ENCODE results near the gene CHRNG.

DNA sequence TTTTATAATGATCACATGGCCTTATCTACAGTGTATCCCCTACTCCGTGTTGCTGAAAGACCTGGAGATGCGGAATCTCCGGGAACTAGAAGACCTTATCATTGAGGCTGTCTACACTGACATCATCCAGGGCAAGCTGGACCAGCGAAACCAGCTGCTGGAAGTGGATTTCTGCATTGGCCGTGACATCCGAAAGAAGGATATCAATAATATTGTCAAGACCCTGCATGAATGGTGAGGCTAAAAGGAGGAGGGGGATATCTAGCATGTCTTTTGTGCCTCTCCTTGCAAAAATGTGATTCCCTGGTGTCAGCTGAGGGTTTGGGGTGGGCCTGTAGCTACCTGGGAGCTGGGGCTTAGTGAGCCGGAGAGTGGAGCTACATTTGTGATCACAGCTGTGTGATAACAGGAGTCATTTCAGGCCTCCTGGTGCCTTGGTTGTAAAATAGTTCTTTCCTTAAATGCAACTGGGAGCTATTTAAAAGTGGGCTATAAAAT lies 9.9 kb downstream of the COPS7B start:
- PRO-cap, result no peak

- PRO-cap, result no peak
Measured at GRCh38 chr2:232300752-232301141, 77.8 kb upstream of the ALPP start.

DNA sequence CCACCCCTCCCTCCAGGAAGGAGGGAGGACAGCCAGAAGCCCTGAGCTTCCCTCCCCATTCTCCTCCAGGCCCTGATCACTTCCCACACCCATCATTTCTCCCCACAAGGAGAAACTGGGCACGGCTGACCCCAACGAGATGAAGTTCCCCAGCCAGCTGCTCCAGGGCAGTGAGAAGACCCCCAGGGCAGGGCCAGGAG lies 12.9 kb upstream of the ECEL1 start:
- PRO-cap, result no peak

GRCh38 chr2:232539205-232539877 lies at the start of gene CHRNG:
Gene CHRNG (plus strand): TSS chr2:232539692.
- PRO-cap, result bidirectional peak, plus-strand start at chr2:232539726, minus-strand start at chr2:232539605

- PRO-cap, result no peak
Measured at GRCh38 chr2:232574591-232575304, 24.3 kb downstream of the EIF4E2 start.

DNA sequence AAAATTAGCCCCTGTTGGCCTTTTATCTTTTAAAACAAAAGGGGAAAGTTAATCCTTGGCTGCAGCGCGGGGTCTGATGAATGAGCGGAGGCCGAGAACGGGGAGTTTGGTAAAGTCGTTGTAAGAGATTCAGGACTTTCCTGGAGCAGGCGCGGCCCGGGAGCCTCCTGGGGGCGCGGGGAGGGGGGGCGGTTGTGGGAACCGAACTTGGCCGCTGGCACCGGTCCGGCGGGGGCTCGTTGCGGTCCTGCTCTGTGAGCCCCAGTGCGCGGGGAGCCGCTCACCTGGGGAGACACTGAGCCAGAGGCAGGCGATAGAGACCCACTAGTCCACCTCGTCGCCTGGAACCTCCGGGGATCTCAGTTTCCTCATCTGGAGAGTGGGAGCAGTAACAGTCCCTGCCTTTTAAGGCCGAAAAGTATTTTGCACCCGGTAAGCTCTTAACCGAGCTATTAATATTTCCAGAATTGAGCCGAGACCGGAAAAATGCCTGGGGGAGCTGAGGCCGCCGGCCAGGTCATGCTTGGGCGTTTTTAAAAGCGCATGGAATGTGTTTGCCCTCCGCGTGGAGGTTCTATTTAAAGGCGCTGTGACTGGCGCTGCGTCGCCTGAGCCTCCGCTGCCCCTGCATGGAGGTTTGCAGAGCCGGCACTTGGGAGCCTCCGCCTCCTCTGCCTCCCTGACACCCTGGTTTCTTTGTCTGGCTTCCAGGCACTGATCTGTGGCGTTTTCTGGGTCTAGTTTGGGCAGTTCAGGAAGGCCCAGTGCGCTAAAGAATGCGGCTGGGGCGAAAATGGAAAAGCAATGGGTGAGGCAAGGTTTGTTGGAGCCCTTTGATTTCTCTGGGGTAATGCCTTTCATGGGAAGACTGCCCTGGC lies 1.2 kb downstream of the EFHD1 start:
- PRO-cap, result no peak

- PRO-cap, result no peak
Measured at GRCh38 chr2:232668008-232668709, 29.0 kb upstream of the GIGYF2 start.

DNA sequence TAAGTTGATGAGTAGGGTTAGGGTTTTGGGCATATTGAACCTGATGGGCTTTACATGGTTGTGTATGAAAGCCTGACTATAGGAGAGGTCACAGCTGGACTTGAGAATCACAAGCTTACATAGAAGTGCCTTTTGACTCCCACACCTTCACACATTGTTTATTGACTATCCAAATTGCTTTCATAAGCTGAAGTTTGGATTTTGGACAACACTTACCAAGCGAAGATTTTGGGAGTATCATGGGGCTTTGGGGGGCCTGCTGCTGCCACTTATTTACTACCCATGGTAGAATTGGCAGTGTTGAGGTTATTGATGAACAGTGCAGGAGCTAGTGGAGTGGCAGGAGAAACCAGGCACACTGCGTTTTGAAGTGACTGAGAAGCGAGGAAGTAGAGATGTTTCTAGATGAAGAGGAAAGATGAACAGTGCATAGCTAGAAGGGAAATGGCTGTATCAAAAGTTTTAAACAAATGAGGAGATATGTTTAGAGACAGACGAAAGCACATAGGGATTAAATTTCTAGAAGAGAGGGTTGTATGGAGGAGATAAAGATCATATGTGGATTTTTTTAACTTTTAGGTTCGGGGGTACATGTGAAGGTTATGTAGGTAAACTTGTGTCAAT lies 33.4 kb downstream of the KCNJ13 start:
- PRO-cap, result no peak

DNA sequence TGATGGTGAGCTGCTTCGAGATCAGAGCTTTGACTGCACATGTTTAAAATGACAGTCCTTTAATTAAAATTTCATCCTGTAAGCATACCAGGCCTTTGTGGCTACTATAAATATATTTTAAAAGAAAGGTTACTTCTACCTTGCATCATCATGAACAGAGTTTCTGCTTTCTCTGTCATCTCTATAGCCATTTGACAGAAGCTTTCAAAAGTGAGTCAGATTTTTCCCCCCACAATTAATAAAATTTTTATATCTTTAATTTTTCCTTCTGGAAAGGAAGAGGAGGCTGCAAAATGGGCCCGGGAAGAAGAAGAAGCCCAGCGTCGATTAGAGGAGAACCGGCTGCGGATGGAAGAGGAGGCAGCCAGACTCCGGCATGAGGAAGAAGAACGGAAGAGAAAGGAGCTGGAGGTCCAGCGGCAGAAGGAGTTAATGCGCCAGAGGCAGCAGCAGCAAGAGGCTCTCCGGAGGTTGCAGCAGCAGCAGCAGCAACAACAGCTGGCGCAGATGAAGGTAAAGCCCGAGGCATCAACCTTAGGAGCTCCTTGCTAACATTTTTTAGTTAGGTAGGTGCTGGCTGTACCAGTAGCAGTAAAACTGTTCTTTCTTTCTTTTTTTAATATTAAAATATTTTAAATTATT lies 37.4 kb upstream of the SNORC start:
- PRO-cap, result no peak

- PRO-cap, result no peak
Measured at GRCh38 chr2:232872046-232872738, 2.1 kb downstream of the SNORC start.

DNA sequence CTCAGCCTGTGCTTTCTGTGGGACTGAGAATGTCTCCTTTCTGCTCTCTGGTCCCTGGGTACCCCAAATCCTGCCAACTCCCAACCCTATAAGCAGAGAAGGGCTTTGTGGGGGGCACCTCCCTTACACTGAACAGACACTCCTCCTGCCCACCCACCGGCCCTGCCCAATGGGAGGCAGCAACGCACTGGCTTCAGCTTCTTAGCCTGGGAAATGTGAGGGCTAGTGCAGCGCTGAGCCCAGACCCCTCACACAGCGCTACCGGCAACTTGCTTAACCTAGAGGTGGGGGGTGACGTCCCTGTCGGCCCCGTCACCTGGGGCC lies 5.5 kb downstream of the SNORC start:
- PRO-cap, result no peak

GRCh38 chr2:233012375-233013028 lies 554 bp downstream of the NGEF start:
- PRO-cap, result no peak

DNA sequence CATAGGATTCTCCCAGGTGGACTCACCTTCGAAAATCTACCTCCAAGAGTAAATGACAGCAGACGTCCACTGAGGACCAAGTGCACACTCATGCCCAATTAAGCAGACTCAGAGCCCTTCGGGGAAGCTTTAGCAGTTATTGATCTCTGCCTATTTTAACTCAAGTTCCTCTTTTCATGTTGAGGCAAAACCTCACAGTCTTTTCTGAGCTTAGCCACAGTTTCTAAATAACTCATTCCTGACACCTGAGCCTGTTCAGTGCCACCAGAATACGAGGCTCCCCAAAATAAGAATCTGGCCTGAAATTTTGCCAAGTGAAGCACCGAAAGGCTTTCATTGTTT lies 22.0 kb downstream of the INPP5D start:
- PRO-cap, result no peak

GRCh38 chr2:233166169-233166516 lies 85.3 kb upstream of the ATG16L1 start:
- PRO-cap, result no peak

GRCh38 chr2:233171579-233172293 lies 79.7 kb upstream of the ATG16L1 start:
- PRO-cap, result no peak

GRCh38 chr2:233190561-233191222 lies 60.8 kb upstream of the ATG16L1 start:
- PRO-cap, result no peak

DNA sequence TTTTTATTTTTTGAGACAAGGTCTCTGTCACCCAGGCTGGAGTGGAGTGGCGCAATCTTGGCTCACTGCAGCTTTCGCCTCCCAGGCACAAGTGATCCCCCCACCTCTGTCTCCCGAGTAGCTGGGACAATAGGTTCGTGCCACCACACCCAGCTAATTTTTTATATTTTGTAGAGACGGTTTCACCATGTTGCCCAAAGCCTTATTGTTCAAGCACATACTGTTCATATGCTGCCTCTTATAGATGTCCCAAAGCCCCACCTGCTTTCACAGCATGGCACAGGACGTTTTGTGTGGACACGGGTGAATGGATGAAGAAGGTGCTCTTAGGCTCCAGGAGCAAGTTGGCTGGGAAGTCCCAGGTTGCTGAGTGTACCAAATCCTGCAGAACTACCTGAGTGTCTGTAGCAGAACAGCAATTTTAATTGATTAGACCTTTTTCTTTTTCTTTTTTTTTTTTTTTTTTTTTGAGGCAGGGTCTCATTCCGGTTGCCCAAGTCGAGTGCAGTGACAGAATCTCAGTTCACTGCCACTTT lies 10.6 kb upstream of the SAG start:
- PRO-cap, result no peak

DNA sequence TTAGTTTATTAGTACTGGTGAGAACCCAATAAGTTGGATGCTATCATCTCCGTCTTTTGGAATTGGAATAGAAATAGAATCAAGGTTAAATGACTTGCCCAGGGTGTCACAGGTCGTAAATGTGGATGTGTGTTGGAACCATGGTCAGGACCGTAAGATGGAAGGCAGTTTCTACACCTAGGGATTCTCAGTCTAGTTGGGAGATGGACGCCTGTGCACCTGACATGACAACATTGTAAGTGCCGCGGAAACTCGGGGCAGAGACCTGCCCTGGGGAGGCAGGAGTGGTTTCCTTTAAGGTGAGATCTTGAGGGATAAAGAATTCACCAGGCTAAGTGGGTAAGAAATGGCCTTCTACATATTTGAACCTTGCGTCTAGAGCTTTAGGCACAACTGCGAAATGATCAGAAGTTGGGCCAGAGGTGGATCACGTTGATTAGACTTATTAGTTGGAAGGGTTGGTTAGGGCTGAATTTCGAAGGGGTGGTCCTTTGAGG lies 1.6 kb downstream of the DGKD start:
- PRO-cap, result no peak

- PRO-cap, result no peak
Measured at GRCh38 chr2:233356486-233357393, 2.4 kb downstream of the DGKD start.

DNA sequence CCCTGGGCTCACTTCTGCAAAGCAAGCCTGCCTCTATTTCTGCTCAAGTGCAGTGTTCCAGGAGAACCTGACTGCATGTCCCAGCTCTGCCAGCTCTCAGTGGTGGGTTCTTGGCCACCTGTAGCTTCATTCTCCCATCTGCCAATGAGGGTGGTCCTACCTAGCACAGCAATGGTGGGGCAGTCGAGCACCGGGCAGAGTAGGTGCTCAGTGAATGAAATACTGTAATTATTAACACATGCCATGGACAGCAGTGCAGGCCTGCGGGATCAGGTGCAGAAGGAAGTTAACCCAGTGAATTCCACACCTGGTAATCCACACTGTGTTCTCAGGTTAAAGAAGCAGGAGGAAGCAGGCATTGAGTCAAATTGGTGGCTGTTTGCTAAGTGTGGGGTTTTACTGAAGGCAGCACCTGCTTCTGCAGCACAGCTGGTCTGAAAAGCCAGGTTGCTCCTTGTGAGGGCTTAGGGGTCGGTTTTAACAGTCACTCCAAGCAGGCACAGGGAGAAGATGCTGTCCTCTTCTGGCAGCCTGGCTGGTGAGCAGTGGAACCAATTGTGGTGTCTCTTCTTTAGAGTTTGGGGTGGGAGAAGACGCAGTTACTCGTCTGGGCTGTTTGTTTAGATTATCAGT lies 54.3 kb downstream of the DGKD start:
- PRO-cap, result no peak